Suprapubic skin (tissue), 4 donors: ENCODE measurements around the genes MAPKAPK5, PLBD2 and LHX5.

DNA sequence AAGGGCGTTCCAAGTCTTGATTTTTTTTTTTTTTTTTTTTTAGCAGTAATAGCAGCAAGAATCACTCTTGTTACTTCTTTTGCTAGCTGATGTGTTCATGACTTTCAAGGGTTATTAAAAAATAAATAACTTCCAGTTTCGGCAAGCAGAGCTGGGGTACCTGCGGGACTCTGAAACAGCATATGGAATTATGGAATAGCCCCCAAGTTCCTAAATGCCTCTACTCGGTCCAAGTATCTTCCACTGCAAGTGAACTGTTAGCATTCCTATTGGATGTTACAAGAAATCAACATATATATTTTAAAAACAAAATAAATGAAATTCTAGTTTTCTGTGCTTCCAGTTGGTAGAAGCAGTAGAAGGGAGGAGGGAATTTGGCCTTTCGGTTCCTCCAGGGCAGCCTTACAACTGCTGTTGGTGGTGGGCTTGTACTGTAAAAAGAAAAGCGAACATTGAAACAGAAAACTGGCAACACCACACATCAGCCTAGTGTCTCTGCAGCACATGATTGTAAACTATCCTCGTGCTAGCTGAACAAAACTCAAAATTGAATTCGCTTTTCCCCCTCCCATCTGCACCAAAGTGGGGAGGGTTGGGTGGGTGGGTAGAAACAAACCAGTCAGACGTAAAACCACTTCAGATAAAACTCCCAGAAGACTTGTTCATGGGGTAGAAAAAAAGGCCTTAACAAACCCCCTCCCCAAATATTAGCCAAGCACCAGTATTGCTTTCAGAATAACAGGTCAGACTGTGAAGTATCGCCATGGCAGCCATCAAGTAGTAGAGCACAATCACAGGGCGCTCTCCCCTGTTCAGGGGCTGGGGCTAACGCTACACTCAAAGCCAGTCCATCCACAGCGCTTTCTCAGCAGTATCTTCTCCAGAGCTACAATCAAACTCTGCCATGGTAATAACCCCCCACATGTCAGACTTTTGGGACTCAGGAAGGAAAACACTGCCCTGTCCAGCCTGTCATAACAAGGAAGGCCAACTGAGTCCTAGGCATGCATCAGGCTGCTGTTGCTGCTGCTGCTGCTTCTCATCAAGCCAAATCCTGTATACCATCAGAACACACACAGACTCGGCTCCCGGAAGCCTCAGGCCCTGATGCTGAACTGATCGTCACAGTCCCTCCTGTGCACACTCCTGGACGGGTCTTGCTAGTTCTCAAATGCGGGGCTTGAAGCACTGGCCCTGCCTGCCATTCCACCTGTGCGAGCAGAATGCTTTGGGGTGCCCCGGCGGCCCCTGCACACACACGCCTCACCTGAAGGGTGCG, 47.1 kb downstream of the SH2B3 start:
- PRO-cap, result no peak
- RAMPAGE, long total RNA, 4 experiments, result no peak in any of the 4 experiments

DNA sequence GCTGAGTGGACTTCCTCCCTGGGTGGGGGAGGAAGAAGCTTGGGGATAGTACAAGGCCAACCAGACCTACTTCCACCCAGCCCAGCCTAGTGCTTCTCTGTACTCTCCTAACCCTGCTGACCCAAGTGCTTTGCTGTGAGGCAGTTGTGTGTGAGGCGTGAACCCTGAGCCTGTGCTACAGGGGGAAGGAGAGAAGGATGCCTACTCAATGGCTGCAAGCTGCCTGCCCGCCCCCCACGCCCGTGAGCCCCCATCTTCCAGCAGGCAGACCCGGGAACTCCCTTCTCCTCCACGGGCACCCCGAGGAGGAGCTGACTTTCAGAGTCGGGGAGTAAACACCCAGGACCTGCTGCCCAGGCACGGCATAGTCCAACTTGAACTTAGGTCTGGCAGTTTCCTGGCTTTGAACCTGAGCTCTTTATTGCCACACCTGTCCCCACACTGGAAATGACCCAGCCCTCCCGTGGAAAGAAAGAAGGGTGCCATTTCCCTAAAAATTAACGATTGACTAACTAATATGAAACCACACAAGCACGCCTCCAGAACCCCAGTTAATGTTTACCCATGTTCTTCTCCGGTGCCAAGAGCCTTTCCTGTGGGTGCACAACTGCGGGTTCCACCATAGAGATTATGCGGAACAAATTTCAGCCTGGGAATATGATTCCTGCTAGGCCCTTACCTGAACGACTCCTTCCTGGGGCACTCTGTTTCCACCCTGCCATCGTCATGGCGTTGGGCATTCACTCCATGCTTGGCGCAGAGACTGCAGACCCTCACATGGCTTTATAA, 10.8 kb downstream of the ALDH2 start:
- PRO-cap, result no peak
- RAMPAGE, long total RNA, 4 experiments, result no peak in any of the 4 experiments

DNA sequence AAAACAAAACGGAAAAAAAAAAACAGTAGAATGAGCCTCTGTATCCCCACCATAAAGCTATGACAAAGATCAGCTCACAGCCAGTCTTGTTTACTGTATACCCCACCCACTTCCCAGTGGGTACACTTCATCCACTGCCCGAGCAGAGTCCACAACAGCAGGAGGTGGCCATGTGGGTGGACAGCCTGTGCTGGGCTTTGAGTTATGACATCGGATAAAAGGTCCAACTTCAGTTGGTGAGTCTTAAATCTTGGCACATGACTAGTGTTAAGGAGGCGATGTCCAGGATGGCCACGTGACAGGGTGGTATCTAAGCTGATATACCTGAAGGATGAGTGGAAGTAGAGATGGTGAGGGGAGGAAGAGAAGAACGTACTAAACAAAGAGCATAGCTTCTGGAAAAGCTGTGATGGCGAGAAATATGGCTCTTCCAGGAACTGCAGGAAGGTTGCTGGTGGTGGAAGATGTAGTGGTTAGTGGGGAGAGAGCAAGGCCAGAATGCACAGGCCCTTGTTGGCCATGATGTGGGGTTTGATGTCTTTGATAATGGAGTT, 34.7 kb upstream of the MAPKAPK5 start:
- PRO-cap, result no peak
- RAMPAGE, long total RNA, 4 experiments, result no peak in any of the 4 experiments

- PRO-cap, result bidirectional peak, plus-strand start at chr12:111842196, minus-strand start at chr12:111841917; bidirectional peak, plus-strand start at chr12:111842348, minus-strand start at chr12:111842314
- RAMPAGE, long total RNA, 4 experiments, result no peak in any of the 4 experiments
These were observed at the start of gene MAPKAPK5 for GRCh38 chr12:111841968-111842525. Gene MAPKAPK5 (plus strand): TSS chr12:111842228.

DNA sequence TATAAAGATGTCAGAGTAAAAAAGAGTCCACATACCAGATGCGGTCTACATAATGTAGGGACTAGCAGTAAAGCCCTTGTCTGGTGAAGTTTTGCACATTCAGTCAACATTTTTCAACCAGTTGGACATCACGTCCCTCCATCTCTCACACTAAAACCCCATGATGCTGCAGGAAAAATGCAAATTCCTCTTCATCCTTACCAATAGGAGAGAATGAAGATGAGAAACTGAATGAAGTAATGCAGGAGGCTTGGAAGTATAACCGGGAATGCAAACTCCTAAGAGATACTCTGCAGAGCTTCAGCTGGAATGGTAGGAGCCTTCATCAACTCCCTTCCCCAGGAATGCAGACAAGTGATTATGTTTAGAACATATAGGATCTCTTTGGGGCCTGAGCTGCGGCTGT, 47.8 kb downstream of the MAPKAPK5 start:
- PRO-cap, result no peak
- RAMPAGE, long total RNA, 4 experiments, result start-site peak on the plus strand in 1 of 4 experiments, centred at position 139 of the sequence, 18 reads per replicate

DNA sequence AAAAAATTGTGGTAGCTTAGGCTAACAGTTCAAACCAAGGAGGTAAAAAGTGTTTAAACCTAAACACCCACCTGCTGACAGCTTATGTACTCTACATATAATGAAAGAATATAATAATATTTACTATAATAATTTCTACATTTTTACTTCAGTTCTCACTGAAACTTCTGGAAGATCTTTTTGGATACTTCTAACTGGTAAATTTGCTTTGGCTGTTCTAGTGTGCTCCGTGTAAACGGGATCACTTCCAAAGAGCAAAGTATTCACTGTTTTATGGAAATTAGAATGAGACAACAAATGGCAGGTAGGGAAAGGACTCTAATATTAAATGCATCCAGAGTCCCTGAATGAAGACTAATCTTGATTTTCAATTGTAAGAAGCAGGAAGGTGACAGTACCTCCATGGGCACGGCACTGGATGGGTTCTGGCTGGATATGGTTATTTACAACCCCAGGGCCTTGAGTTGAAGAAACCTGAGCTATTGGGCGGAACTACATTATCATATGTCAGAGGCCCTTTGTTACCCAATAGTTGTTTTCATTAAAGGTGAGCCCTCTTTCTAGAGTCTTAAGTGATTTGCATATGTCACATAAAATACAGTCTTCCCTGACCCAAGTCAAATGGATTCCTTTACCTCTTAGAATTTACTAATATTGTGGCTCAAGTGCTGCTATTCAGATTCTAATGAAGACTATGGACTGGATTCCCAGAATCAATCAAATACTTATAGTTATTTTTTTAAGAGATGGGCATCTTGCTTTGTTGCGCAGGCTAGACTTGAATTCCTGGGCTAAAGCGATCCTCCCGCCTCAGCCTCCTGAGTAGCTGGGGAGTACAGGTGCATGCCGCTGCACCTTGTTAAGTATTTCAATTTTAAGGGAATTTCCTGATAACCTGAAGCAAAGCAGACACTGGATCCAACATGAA, 10.7 kb downstream of the ERP29 start:
- PRO-cap, result no peak
- RAMPAGE, long total RNA, 4 experiments, result no peak in any of the 4 experiments

DNA sequence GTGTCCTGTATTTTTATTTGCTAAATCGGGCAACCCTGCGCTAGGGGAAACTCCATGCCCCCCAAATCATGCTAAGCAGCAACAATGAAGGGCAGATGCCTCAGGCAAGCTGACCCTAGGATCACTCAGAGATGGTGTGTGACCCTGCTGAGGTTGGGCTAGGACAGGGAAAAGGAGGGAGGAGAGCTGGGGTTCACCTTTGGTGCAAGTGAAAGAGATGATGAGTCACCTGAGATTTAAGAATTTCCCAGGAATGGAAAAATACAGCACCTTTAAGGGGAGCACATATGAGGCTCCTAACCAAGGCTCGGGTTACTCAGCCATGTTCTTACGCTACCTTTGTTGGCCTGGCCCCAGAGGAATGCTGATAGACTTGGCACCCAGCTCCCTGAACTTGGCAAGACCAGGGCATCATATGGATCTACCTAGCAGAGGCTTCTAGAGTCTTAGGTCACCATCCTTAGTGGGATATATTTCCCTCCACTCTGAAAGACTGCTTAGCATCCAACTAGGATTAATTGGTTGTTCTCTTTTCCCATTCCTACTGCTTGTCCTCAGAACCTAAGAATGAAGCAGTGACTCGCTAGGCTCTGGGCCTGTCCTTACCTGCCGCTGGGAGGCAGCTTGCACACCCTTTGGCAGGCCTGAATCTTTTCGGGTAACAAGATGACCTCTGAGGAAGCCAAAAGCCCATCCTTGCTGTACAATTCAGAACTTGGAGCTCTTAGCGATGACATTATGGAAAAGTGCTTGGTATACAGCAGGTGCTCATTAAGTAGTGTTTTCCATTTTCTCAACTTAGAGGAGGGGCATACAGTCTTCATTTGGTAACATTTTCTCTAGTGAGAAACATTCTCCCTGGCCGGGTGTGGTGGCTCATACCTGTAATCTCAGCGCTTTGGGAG, 4.0 kb upstream of the NAA25 start:
- PRO-cap, result no peak
- RAMPAGE, long total RNA, 4 experiments, result no peak in any of the 4 experiments

GRCh38 chr12:112418701-112418869, 162 bp upstream of the PTPN11 start:
- PRO-cap, result bidirectional peak, plus-strand start at chr12:112418905, minus-strand start at chr12:112418835
- RAMPAGE, long total RNA, 4 experiments, result no peak in any of the 4 experiments

DNA sequence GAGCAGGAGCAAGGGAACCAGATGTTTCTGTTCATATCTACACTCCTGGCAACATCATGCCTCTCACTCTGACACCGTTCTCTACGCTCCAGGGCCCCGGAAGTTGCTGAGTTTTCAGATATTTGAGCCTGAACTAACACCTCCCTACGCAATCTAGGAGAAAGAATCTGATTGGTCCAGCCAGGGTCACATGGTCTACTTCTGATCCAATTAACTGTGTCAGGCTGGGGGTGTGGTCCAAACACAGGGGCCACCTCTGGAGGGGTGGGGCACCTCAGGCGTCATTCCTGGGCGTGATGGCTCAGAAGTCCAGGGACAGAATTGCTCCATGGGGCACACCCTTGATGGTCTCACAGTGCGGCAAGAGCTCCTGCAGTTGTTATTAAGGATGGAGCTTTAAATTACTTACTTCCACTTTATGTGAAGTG, 165.6 kb downstream of the PTPN11 start:
- PRO-cap, result no peak
- RAMPAGE, long total RNA, 4 experiments, result no peak in any of the 4 experiments

DNA sequence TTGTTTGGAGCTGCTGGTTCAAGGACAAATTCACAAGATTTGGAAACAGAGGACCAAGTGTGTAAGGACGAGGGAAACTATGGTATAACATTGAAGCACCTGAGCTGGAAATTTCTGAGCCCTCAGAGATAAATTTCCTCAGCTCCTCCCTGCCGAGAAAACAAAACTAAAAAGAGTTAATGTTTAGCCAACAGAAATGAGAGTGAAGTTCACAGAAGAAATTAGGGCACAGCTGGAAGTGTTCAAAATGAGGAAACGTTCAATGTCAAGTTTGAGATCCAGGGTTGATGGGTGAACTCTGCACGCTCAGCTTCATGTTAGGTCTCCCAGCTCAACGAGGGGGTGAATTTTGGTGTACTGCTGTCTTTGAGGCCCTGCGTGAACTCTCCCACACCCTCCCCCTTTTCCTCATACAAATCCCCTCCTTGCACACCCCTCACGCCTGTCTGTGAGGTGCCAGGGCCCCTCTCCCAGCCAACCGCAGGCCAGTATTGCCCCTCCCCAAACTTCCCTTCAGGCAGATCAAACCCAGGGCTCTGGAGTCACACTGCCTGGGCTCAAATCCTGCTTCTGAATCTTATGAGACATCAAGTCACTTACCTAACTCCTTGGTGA, 13.3 kb upstream of the OAS3 start:
- PRO-cap, result no peak
- RAMPAGE, long total RNA, 4 experiments, result no peak in any of the 4 experiments

DNA sequence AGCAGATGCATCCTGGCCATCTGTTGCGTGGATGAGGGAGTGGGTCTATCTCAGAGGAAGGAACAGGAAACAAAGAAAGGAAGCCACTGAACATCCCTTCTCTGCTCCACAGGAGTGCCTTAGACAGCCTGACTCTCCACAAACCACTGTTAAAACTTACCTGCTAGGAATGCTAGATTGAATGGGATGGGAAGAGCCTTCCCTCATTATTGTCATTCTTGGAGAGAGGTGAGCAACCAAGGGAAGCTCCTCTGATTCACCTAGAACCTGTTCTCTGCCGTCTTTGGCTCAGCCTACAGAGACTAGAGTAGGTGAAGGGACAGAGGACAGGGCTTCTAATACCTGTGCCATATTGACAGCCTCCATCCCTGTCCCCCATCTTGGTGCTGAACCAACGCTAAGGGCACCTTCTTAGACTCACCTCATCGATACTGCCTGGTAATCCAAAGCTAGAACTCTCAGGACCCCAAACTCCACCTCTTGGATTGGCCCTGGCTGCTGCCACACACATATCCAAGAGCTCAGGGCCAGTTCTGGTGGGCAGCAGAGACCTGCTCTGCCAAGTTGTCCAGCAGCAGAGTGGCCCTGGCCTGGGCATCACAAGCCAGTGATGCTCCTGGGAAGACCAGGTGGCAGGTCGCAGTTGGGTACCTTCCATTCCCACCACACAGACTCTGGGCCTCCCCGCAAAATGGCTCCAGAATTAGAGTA, 6.7 kb upstream of the OAS2 start:
- PRO-cap, result no peak
- RAMPAGE, long total RNA, 4 experiments, result start-site peak on the plus strand in 1 of 4 experiments, centred at position 608 of the sequence, 6 reads per replicate

- PRO-cap, result no peak
- RAMPAGE, long total RNA, 4 experiments, result no peak in any of the 4 experiments
These were observed 933 bp downstream of the DTX1 start for GRCh38 chr12:113057167-113058158.

GRCh38 chr12:113163842-113164394, 14.4 kb downstream of the CFAP73 start:
- PRO-cap, result no peak
- RAMPAGE, long total RNA, 4 experiments, result start-site peak on the minus strand in 1 of 4 experiments, at chr12:113164230-113164267 at its widest, 37 reads per replicate

DNA sequence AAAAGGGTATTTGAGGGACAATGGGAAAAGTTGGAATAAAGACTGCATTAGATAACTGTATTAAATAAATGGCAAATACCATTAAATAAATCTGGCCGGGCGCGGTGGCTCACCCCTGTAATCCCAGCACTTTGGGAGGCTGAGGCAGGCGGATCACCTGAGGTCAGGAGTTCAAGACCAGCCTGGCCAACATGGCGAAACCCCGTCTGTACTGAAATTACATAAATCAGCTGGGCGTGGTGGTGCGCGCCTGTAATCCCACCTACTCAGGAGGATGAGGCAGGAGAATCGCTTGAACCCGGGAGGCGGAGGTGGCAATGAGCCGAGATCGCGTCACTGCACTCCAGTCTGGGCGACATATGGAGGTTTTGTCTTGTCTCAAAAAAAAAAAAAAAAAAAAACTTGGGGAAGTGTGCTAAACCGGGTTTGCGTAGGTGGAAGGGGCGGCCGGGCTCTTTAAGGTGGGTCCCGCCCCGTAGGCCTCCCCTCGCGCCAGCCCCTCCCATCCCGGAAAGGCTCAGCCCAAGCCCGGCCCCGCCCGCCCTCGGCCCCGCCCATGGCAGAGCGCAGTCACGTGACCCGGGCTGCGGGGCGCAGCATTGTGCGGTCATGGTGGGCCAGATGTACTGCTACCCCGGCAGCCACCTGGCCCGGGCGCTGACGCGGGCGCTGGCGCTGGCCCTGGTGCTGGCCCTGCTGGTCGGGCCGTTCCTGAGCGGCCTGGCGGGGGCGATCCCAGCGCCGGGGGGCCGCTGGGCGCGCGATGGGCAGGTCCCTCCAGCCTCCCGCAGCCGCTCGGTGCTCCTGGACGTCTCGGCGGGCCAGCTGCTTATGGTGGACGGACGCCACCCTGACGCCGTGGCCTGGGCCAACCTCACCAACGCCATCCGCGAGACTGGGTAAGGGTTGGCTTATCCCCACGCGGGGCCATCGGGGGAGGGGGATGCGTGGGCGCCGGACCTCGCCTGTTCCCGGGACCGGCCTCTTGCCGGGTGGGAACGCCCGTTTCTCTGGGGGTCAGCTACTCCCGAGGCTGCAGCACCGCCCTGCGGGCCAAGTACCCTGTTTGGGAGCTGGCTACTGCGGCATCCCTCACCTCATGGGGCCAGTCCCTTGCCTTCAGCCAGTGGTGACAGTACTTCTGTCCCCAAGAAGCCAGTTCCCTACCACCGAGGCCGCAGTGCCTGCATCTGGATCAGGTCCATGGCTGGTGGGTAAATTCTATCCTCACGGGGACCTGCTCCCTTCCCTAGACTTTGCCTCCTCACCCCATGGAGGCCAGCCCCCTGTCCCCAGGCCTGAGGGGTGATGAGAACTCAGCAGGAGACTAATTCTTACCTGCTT, at the start of gene PLBD2:
TSS of gene PLBD2 (plus strand) at position 596 of the 1,344 bp plus-strand sequence.
- PRO-cap, result bidirectional peak, plus-strand start at position 599 of the sequence, minus-strand start at position 366 of the sequence
- RAMPAGE, long total RNA, 4 experiments, result no peak in any of the 4 experiments

DNA sequence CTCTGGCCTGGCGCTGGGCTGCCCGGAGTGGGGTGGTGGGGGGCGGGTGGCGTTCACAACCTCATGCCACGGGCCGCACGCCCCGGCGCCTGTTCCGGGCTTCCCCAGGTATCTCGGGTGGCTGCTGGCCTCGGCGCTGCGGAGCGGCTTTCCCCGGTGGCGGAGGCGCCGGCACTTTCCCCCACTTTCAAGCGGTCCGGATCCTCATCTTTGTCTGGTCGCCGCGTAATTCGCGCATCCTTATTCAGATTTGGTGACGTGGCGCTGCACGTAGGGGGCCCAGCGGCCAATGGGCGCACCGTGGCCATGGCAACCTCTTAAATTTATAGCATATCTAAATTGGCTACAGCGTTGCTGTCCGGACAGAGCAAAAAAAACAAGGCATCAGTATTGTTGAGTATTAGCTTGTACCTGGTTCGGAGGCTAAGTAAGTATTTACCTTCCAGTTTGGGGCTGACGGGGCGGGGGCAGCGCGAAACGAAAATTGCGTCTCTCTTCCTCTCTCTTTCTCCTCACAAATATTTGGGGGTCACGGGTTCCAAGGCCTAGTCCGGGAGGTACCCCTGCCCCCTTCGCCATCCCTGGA, at the start of gene LHX5:
TSS of gene LHX5 (minus strand) at position 216 of the 586 bp plus-strand sequence.
- PRO-cap, result no peak
- RAMPAGE, long total RNA, 4 experiments, result no peak in any of the 4 experiments

GRCh38 chr12:113472242-113472674, 587 bp upstream of the LHX5 start:
- PRO-cap, result no peak
- RAMPAGE, long total RNA, 4 experiments, result no peak in any of the 4 experiments

GRCh38 chr12:113899526-113900620, 66.3 kb downstream of the RBM19 start:
- PRO-cap, result no peak
- RAMPAGE, long total RNA, 4 experiments, result no peak in any of the 4 experiments

DNA sequence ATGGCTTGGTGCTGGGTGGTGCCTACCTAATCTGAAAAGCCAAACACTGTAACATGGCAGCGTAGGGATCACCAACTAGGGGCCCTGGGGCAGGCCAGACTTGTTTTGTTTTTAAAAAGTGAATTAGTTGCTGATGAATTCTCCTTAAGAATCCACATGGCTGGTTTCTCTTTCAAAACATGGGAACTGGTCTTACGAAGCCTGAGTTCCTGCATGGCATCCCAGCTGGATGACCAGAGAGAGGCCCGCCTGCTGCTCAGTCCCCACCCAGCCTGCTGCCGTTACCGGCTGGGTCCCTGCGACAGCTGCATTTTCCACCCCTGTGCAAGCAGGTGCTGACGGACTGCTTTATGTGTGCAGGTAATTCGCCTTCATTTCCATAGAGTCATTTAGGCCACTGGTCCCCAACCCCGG, 52.1 kb downstream of the RBM19 start:
- PRO-cap, result no peak
- RAMPAGE, long total RNA, 4 experiments, result no peak in any of the 4 experiments

DNA sequence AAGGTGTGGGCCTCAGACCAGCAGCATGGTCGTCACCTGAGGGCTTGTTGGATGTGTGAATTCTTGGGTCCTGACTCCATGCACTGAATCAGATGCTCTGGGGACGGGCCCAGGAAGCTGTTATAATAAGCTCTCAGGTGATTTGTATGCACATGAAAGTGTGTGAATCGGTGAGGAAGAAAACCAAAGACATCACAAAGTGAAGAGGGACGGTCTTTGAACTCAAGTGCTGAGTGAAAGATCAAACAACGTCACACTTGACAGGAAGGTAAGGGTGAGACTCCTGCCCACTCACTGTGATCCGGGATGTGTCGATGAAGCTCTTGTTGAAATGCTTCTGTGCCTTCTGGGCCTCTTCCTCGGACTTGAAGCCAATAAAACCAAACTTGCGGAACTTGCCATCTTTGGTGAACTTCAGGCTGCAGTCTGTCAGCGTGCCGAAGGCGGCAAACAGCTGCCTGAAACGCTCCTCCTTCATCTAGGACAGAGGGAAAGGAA, 4.1 kb downstream of the RBM19 start:
- PRO-cap, result no peak
- RAMPAGE, long total RNA, 4 experiments, result no peak in any of the 4 experiments

GRCh38 chr12:113965320-113966191, 569 bp downstream of the RBM19 start:
- PRO-cap, result no peak
- RAMPAGE, long total RNA, 4 experiments, result no peak in any of the 4 experiments